Endometrial microvascular endothelial cells (primary cell): Measurements from ENCODE around the genes BCKDHB and TPBG.

- RAMPAGE, long total RNA = no peak
Observed at GRCh38 chr6:77839037-77839398, 186.2 kb downstream of the MEI4 start.

DNA sequence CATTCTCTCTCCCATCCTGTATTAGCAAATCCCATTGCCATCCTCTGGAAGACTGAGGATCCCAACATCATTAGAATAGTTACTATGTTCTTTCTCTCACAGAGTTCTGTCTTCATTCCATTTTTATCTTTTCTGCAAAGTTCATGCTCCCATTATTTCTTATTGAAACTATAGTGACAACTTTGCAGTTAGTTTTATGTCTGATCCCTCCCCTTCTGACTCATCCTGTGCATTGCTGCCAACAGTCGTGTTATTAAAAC is 261.6 kb upstream of the IRAK1BP1 start:
- RAMPAGE, long total RNA = start-site peak on the minus strand centred at position 131 of the sequence, 90 bp wide, 58 and 47 reads in 2 replicates

DNA sequence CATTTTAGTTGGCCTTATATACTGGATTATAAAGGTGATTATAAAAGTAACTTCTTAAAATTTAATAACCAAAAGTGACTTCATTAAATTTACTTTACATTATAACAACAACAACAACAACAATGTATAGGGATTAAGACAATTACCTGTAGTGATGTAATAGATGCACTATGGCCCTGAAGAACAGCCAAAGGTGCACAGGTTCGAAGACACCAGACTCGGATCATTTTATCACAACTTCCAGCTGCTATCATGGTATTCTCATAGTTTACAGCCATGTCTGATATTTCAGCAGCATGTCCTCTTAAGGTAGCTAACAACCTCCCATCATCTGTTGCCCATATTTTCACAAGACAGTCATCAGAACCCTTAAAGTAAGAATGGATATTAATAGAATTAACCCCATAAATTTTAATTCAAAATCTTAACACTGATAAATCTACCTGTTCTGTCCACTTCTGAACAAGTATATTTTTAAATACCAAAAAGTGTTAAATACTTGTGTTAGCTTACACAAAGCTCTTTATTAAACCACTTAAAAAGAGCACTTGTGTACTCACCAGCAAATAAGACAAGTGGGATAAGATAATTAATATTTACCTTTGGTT is 52.2 kb downstream of the PHIP start:
- RAMPAGE, long total RNA = no peak

DNA sequence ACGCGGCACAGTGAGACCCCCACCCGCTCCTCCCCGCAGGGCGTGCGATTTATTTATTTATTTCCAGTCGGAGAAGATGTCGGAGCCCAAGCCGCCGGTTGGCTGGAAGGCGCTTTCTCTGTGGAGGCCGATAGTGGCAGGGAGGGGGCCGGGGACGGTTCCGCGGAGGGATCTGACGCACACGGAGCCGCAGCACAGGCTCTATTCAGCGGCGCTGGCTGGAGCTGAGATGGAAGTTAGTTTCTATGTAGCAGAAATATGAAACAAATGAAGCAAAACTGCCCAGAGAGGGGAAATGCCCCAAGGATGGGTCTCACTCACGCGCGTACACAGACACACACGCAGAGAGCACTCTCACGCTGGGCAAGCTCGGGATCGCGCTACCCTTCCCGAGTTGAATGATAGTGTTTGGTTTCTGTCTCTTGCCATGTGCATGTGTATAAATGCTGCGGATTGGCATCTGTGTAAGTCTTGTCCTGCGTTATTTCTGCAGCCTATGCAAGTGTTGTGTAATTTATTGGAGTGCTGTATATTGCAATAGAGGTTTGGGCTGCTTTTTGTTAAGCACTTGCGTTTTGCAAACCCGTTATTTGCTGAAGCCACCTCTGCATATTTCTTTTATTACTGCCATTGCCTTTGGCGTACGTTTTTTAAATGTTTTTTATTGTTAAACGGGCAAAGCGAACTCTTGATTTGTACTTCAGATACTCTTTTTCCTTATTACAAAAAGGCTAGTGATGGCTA is 525 bp upstream of the PHIP start:
- RAMPAGE, long total RNA = no peak

DNA sequence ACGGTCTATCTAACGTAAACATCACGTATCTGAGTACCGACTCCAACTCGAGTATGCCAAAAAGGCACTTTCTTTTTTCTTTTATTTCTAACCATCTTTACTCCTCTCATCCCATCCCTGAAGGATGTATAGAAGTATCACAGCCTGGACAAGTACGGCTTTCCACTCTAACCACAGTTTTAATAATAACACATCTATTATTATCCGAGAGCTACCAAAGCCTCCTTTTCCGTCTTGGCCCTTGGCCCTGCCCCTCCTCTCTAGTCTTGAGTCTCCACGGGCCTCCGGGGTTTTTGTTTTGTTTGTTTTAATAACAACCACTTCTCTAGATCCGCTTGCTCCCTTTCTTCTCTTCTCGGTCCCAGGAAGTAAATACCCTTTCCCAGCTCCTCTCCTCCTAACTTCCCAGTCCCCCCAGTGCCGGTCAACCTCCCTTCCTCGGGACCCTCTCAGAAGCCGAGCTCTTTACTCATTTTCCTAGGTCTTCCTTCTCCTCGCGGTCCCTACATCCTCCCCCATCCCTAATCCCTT is 666 bp downstream of the LCA5 start:
- RAMPAGE, long total RNA = no peak

- RAMPAGE, long total RNA = no peak
Observed at GRCh38 chr6:79538350-79539016, 1.3 kb upstream of the LCA5 start.

GRCh38 chr6:79544810-79545560 is 7.8 kb upstream of the LCA5 start:
- RAMPAGE, long total RNA = no peak

GRCh38 chr6:79656751-79657564 is 25.8 kb downstream of the SH3BGRL2 start:
- RAMPAGE, long total RNA = no peak

- RAMPAGE, long total RNA = no peak
Observed at GRCh38 chr6:79663575-79664185, 32.6 kb downstream of the SH3BGRL2 start.

DNA sequence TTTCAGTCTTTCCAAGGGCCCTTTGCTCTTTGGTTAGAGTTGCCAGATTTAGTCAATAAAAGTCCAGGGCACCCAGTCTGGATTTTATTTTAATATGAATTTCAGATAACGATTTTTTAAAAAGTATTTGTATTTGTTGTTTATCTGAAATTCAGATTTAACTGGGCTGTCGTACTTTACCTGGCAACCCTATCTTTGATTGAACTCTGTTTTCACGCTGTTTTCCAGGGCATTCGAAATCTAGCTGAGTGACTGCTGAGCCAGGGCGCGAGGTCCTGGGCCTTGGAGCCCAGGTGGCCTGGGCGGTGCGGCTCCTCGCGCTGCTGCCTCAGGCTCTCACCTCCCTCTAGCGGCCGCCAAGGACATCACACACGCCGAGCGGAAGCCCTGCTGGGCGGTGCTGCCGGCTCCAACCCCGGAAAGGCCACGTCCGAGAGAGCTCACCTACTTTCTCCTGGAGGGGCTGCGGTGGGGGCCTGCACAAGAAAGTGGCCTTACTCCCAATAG is 77.9 kb downstream of the ELOVL4 start:
- RAMPAGE, long total RNA = no peak

- RAMPAGE, long total RNA = no peak
Observed at GRCh38 chr6:79946238-79947320, 774 bp downstream of the ELOVL4 start.

GRCh38 chr6:80106230-80107505 is at the start of gene BCKDHB:
Gene BCKDHB (plus strand): TSS chr6:80106671.
- RAMPAGE, long total RNA = start-site peak on the plus strand at chr6:80106638-80106690, 191 and 118 reads in 2 replicates

GRCh38 chr6:80390630-80391200 is 284.2 kb downstream of the BCKDHB start:
- RAMPAGE, long total RNA = no peak

DNA sequence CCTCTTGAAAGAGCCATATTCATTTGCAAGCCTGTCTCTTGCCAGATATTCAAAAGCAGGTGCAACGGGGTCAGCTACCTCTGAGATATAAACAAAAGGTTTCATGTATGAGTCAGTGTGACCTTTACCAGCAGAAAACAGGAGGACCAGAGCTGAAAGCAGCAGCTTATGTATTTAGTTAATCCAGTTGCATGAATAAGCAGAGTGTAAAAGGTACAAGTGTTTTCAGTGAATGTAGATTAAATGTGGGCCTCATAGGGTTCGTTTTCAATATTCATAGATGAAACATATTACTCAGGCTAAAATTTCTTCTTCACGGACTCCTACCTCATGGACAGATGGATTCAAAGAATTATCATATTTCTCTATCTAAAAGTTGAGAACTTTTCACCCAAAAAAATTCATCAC is 55.9 kb downstream of the TENT5A start:
- RAMPAGE, long total RNA = no peak

DNA sequence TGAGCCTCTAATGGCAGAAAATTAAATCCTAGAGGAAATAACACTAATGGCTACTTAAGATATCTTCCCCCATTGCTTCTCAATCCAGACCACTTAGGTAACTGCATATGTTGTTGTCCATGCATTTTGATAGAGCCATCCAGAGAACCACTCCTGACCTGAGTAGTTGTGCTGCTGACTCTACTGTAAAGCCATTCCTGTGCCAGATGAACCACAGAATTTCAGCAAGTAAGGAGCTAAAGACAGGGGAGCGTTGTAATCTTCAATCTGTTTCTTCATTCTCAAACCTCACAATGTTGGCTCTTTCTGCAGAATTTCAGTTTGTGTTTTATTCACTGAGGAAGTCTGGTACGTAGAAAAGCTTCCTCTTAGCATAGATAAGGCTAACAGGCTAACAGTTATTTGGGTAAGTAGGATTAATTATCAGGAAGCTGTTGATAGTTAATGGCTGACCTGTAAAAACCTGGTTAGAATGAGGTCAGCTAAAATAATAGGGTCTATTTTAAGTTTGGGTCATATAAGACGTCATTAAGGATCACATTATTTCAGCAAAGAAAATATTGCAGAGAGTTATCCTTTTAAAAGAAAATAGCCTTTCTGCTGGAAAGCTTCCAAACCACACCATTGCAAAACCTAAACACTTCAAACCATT is 14.0 kb upstream of the TENT5A start:
- RAMPAGE, long total RNA = no peak

DNA sequence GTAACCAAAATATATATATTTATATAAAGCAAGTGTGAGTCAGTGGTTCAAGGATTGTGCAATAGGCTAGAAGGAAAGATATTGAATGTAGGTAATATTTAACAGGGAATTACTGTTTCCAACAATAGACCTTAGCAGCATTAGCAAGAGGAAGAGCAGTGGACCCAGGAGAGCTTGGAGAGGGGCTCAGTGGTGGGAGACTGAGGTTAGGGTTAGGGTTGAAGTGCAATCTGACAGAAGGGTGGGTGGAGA is 181.3 kb upstream of the TENT5A start:
- RAMPAGE, long total RNA = no peak

GRCh38 chr6:81934247-81934771 is 181.8 kb upstream of the TENT5A start:
- RAMPAGE, long total RNA = no peak

- RAMPAGE, long total RNA = no peak
Observed at GRCh38 chr6:82143025-82143470, 104.5 kb downstream of the IBTK start.

- RAMPAGE, long total RNA = no peak
Observed at GRCh38 chr6:82205932-82206594, 41.5 kb downstream of the IBTK start.

DNA sequence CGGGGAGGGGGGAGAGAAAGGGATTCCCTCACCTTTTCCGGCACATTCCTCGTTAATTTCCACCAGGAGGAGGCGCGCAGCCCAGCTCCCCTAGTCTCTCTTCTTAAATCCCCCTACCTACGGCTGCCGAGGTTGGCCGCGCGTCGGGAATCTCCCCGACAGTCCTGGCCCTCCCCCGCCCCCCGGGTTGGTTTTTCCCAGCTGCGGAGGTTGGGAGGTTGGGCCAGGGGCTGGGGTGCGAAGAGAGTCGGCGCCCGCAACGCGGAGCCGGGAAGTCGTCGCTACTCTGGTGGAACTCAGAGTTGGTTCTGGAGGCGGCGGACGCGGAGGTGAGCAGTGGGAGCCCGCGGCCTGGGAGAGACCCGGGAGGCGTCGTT is at the start of gene TPBG:
TPBG (plus strand) TSS at position 238 of the 377 bp plus-strand sequence.
- RAMPAGE, long total RNA = no peak